RPMI7951 (cell line): ENCODE data around the genes ZFAND6, FAH and CTXND1.

DNA sequence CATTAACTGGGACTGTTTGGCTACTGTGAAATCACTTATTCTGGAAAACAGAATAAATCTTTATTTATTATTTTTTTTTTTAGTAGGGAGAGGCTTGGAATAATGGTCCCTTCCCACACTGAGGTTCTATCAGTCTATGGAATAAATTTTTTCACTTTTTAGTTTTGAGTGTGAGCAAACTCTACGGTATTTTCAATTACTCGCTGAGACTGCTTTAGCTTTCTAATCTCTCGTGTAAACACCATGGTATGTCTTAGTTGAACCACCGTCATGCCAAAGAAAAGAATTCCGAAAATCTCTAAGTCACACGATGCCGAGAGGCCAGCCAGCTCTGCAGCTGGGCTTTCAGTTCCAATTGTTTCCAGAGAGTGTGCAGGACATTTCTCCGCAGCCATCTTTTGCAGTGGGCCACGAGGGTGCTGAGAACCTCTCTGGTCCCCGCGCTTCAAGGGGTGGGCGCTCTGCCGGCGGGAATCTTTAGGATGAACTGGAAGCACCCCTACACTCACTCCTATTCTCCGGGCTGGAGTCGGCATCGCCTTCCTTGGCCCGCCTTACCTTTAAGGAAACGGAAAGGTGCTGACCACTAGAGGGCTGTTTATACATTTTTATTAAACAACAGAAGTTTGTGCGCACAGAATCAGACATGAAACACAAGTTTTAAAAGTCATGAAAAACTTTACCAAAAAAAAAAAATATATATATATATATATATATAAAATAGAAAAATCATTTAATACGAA is 12.8 kb upstream of the MORF4L1 start:
- RAMPAGE, long total RNA, result no peak

- RAMPAGE, long total RNA, result no peak
These were observed 2.4 kb downstream of the MORF4L1 start for GRCh38 chr15:78874814-78875721.

DNA sequence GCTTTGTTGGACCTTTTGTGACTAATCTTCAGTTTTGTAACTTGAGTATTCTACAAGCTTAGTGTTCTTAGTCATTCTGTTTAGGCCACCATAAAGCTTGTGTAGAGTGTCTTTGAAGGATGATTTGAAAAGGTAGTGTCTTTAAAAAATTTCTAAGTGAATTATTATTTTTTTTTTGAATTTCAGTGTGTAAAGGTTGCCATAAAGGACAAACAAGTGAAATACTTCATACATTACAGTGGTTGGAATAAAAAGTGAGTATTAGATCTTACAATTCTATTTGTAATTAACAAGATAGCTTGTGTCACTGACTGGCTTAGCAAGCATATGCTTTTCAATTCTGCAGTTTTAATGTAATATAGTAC is 7.6 kb downstream of the MORF4L1 start:
- RAMPAGE, long total RNA, result no peak

- RAMPAGE, long total RNA, result no peak
These were observed 22.9 kb downstream of the CTSH start for GRCh38 chr15:78921689-78922701.

GRCh38 chr15:78985876-78986331 is 41.1 kb upstream of the CTSH start:
- RAMPAGE, long total RNA, result no peak

- RAMPAGE, long total RNA, result no peak
These were observed 1.1 kb downstream of the ANKRD34C start for GRCh38 chr15:79283525-79284117.

DNA sequence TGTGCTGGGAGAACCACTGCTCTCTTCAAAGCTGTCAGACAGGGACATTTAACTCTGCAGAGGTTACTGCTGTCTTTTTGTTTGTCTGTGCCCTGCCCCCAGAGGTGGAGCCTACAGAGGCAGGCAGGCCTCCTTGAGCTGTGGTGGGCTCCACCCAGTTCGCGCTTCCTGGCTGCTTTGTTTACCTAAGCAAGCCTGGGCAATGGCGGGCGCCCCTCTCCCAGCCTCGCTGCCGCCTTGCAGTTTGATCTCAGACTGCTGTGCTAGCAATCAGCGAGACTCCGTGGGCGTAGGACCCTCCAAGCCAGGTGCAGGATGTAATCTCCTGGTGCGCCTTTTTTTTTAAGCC is 59.0 kb downstream of the MINAR1 start:
- RAMPAGE, long total RNA, result no peak

GRCh38 chr15:79507208-79507501 is 75.0 kb downstream of the MINAR1 start:
- RAMPAGE, long total RNA, result no peak

- RAMPAGE, long total RNA, result start-site peak on the minus strand at chr15:79923749-79923759, 45 and 48 reads in 2 replicates
These were observed 27.0 kb upstream of the MTHFS start for GRCh38 chr15:79923562-79924484.

GRCh38 chr15:79926748-79927124 is 29.9 kb upstream of the MTHFS start:
- RAMPAGE, long total RNA, result no peak

DNA sequence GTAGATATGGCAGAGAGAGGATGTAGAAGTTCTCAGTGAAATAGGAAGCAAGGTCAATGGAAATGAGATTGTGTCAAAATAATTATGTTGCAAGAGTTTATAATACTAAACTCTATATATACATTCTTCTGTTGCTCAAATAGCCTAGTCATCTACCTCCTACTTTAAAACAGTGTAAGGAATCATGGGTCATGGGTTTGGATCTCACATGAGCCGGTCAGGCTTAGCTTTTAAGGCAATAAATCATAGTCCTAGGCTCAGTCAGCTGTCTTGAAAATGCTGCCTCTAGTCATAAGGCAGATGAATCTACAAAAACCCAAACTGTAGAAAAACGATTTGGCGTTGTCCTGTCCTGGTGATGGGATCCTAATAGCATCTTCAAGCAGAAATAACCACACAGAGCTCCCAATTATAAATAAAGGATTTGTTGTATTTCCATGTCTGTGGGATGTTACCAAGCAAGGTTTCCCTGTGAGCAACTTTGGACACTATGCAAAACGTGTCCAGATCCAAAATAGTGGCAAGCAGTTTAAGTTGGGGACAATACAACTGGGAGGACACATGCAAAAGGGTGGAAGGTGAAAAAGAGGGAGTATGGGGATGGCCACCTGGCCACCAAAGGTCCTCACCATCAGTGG is 16.7 kb downstream of the BCL2A1 start:
- RAMPAGE, long total RNA, result no peak

GRCh38 chr15:80059596-80060409 is at the start of gene ZFAND6:
Gene ZFAND6 (plus strand): TSS chr15:80059676.
- RAMPAGE, long total RNA, result start-site peak on the plus strand at chr15:80059683-80059708, 211 and 96 reads in 2 replicates

DNA sequence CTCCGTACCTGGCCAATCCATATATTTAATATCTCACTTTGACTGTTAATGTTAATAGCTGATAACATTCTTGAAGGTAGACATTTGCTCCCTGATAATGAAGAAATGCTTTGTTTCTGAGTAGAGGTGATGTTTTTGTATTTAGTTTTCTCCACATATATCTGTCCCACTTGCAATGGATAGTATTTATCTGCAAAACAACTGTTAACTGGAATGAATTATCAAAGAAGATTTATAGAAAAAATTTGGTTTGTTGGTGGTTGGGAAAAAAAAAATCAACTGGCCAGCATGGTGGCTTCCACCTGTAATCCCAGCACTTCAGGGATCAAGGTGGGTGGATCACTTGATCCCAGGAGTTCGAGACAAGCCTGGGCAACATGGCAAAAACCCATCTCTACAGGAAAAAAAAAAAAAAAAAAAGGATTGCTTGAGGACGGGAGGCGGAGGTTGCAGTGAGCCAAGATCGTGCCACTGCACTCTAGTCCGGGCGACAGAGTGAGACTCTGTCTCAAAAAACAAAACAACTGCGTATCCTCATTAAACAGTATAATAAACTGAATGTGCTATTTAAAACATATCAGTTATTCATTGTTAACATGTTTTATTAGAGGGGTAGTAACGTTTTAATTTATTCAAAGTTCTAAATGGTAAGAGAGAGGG is 32.6 kb downstream of the ZFAND6 start:
- RAMPAGE, long total RNA, result no peak

DNA sequence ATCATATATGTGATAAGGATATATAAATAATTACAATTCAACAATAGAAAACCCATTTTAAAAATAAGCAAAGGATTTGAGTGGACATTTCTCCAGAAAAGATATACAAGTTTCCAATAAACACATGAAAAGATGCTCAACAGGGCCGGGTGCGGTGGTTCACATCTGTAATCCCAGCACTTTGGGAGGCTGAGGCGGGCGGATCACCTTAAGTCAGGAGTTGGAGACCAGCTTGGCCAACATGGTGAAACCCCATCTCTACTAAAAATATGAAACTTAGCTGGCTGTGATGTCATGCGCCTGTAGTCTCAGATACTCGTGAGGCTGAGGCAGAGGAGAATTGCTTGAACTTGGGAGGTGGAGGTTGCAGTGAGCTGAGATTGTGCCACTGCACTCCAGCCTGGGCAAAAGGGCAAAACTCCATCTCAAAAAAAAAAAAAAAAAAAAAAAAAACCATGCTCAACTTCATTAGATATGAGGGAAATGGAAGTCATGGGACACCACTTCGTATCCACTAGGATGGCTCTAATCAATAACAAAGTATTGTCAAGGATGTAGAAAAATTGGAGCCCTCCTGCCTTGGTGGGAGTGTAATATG is 25.5 kb upstream of the FAH start:
- RAMPAGE, long total RNA, result no peak

DNA sequence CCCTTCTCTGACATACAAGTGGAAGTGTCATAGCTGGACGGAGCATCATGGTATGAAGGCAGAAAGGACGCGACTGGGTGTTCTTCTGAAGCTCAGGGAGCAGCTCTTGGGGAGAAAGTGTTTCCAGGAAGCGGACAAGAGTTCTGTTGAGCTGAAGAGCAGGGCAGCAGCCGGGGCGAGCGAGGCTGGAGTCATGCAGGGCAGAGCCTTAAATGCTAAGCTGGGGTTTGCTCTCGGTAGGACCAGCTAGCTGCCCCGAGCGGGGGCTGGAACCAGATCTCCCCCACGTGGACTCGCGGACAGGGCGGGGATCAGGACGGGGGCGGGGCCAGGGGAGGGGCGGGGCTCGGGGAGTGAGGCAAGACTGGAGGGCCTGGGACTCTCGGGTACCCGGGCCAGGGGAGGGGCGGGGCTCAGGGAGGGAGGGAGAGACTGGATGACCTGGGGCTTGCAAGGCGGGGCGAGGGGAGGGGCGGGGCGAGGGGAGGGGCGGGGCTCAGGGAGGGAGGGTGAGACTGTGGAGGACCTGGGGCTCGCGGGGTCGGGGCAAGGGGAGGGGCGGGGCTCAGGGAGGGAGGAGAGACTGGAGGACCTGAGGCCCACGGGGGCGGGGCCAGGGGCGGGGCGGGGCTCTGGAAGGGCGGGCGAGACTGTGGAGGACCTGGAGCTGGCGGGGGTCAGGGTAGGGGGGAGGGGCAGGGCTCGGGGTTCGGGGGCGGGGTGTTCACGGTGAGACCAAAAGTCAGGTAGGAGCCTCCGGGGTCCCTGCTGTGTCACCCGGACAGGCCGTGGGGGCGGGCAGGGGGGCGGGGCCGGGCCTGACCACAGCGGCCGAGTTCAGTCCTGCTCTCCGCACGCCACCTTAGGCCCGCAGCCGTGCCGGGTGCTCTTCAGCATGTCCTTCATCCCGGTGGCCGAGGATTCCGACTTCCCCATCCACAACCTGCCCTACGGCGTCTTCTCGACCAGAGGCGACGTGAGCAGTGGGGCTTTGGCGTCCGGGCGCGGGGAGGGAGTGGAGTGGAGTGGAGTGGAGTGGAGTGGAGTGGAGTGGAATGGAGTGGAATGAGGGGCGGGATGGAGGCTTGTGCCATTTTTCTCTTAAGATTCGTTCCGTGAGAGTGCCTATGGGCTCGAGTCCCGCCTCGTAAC is at the start of gene FAH:
Gene FAH, plus strand, starts transcription at position 840 of the 1,152 bp plus-strand sequence.
- RAMPAGE, long total RNA, result start-site peak on the plus strand centred at position 849 of the sequence, 49 bp wide, 40 and 32 reads in 2 replicates

DNA sequence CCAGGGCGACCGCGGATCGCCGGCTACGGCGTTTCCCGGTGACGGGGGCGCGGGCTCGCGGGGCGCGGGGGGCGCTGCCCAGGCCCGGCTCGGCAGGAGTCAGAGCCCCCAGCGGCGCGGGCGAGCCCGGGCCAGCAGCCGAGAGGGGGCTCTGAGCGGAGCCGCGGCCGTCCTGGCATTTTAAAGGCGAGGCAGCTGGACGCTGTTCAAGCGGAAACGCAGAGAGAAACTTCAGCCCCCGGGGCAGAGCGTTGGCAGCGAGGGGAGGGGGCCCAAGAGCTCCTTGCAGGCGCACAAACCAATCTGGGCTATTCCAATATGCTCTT is at the start of gene CTXND1:
Gene CTXND1, minus strand, starts transcription at position 153 of the 326 bp plus-strand sequence.
- RAMPAGE, long total RNA, result no peak

DNA sequence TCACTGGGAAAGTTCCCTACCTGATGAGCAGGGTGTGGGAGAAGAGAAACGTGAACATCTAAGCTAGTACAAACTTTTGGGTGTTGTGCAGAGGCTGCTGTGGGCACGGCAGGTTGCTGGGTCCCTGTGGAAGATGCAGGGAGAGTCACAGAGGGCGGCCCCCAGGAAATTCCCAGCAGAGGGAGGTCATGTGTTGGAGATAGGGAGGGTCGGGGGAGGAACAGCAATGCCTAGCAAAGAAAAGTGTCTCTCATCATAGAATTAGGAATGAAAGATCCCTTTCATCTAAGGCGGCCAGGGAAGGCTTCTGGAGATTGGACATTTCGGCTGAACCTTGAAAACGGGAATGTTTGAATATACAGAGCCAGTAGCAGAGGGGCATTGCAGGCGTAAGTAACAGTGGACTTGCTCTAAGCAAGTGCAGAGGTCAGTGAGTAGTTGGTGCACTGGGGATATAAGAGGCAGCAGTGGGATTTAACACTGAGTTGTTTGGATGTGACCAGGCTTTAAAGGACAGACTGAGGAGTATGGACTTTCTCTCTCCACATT is 1.2 kb downstream of the ARNT2 start:
- RAMPAGE, long total RNA, result no peak

DNA sequence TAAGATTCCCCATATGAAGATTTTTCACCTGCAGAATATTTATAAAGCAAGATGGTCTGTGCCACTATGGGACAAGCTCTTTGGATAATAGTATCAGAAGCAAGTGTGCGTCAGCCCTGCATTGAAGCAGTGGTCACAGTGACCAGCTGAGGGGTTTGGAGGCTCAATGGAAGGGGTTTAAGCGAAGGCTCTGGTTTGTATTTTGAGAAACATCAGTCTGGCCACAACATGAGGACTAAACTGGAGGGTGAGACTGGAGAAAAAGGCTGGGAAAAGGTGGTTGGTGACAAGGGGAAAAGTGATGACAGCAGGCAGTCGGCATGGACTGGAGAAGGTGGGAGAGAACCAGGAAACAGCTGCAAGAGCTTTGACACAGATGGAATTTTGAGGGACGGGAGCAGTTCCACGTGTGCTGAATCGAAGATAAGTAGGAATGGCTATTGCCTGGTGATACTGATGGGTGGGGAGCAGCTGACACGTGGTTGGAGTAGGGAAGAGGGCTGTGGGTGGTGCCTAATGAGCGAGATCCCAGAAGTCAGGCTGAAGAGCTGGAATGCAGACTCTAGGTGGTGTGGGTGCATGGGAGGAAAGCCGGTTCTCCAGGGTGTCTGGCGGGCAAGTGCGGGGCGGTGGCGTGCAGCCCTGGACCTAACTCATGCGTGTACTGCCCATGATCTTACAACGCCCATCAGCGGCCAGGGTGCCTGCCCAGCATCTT is 62.9 kb downstream of the ARNT2 start:
- RAMPAGE, long total RNA, result no peak

- RAMPAGE, long total RNA, result no peak
These were observed 103.5 kb downstream of the ARNT2 start for GRCh38 chr15:80507574-80508262.

DNA sequence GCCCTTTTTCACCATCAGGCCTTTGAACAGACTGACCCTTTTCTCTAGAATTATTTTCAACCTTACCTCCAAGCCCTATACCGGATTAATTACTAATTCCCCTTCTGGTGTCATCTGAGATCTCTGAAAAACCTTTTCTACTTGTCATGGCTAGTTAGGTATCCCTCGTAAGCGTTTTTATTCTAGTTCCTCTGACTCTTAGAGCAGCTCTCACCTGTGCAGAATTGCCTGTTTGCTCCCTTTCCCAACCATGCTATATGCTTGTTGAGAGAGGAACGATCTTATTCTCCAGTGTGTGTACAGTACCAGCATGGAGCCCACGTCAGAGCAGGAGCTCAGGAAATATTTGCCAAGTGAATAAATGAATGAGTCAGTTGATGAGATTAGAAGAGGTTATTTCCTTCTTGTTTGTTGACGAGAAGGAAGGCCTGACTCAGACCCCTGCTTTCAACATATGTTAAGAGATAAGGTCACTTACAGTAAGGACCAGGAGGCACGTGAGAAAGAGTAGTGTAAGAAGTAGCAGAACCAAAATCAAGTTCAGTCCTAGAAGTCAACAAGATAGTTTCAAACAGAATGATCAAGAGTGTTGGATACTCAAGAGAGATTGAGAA is 106.4 kb upstream of the ABHD17C start:
- RAMPAGE, long total RNA, result no peak